Thoracic aorta (tissue), 1 donor: ENCODE data around the gene KDM4A.

DNA sequence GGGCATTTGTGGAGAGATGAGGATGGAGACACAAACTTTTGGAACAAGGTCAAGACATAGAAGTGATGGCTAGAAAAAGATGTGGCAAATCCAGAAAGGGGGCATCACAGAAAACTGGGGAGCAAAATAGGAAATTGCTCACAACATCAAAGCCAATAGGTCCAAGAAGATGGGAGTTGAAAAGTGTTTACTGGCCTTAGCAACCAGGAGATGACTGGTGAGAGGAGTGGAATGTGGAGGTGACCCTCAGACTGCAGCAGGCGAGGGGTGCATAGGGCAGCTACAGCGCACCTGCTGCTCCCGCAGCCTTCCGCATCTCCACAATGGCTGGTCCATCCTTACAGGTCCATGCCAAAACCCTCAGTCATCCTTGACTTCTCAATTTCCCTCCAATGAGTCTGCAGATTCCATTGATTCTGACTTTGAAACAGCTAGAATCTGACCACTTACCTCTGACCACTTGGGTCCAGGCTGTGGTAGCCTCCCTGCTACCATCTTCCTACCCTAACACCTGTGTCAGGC, 22.3 kb downstream of the CLDN19 start:
- RAMPAGE, long total RNA = no peak

- RAMPAGE, long total RNA = no peak
Measured at GRCh38 chr1:42745309-42745706, 5.3 kb upstream of the CLDN19 start.

DNA sequence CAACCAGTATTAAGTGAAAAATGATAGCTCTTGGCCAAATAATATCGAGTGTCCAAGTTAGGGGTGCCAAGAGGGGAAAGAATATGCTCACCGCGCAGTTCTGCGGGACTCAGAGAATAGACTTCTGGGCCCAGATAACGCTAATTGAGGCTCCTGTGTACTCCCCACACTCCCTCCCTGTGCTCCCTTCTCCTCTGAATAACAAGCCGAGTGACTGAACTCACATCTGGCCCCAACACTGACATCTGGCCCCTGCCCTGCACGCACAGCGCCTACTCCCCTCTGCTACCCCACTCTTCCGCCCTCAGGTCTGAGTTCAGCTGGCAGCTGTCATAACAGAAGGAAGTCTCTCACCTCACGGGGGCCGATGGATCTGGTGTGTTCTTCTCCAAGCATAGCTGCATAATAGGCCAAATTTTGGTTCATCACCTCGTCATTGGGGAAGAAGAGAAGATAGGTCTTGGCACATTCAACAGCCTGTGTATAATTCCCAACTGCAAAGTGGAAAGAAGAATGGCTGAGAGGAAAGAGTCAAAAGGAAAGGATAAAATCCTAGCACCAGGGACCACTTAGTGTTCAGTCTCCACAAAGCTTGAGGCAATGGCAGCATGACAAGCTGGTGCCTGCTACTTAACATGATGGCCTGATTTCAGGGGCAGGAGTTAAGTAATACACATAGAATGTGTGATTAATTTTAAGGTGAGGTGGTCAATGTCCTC, 9.2 kb downstream of the P3H1 start:
- RAMPAGE, long total RNA = no peak

DNA sequence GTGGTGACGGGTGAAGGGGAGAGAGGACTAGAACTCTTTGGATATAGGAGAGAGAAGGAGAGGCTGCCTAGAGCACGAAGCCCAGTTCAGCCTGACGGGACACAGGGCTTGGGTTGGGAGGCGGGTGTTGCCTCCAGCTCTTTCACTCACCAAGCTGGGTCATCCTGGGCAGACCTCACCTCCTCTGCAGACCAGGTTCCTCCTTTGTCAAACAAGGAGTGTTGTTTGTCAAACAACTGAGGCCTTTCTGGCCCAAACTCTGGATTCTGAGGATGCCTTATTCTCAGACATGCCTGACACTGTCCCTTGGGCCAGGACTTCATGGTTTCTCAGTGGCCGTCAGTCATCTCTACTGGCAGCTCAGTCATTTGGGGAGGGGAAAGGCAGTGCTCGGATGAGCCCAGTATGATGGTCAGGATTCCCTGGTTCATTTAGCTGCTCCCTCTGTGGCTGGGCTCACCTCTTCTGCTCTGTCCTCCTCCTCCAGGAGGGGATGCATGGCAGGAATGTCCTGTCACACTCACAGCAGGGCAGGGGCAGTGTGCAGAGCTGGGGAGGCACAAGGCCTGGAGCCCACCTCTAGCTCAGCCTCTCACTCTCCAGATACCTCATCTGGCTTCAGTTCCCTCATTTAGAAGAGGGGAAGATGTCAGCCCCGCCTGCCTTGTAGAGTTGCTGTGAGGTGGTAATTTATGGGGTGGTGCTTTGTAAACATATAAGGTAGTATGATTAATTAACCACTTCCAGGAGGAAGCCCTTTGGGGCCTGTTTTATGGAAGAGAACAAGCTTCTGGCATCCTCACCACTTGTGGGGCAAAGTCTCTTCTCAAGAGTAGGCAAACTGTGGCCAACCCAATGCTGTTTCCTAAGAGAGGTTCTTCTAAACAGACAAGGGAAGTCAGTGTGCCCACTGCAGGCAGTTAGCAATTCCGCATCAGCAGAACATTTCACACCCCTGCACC, 20.6 kb downstream of the SLC2A1 start:
- RAMPAGE, long total RNA = no peak

DNA sequence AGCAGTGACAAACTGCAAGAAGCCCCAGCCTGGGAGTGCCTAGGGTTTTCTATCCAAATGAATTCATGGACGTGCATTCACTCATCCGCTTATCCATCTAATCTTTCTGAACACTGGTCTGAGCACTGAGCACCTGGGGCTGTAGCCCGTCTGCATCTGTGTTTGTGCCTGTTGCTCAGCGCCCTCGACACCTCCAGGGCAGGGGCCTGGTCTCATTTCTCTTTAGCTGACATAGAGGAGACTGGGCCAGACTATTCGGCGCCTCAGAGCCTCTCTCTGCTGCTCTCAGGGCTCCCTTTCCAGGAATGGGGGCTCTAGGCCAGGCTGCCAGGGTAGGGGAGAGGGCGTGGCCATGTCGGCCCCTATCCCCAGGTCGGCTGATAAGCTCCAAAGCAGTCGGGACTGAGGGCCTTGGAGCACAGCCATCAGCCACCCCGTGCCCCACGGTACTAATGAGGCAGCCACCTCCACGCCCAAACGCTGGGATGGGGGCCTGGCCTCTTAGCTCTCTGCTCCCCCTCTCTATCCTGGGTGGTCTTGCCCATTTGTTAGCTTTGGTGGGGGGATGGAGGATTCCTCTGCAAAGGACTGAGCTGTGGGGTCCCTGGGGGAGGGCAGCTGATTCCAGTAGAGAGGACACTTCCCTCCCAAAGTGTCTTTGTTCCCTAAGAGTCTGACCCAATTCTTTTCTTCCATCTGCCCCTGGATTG, 47.2 kb upstream of the SLC2A1 start:
- RAMPAGE, long total RNA = no peak

DNA sequence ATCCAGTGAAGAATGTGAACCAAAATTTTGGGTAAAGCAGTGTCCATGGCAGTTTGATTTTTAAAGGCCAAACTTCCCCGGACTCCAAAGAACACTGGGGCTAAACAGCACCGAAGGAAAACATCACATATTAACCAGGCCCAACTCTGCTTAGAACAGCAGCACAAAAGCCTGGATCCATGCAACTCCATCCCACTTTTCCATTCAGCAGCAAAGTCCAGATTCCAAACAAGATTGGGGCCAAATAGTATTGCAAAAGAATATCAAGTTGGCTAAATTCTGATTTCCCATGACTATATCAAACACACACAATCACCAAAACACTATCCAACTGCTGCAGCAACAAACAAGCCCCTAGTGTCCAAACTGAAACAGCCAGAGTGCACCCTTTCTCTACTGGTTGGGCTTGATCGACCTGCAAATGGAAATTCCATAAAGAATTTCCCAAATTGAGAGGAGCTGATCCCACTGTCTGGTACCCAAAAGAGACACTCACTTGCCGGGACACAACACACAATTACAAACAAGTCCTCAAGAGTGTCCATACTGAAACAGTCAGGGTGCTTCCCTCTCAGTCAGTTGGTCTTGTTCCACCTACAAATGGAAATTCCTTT, 19.4 kb upstream of the TMEM125 start:
- RAMPAGE, long total RNA = no peak

- RAMPAGE, long total RNA = no peak
Measured at GRCh38 chr1:43283932-43284421, 1.4 kb downstream of the C1orf210 start.

DNA sequence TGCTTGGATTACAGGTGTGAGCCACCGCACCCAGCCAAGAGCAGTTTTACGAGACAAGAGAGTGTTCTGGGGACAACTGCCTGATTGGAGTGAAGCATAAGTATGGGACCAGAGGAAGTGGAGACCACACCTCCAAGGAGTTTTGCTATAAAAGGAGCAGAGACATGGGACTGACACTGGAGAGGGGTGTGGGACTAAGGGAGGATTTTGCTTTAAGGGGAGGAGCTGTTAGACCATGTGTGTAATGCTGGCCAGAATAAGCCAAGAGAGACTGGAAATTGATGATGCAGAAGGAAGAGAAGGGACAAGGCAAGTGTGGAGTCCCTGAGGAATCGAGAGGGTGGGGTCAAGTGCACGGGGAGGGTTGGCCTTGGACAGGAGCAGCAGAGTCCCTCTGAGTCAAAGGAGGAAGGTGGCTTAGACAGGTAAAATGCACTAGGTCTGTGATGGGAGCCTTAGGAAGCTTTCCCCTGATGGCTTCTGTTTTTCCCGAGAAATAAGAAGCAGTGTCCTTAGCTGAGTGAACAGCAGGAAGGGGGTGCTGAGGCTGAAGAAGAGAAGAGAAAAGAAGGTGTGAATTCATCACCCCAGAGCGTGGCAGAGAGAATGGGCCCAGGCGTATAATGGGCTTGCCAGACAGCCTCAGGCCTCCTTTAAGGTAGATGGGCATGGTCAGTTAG, 5.0 kb upstream of the C1orf210 start:
- RAMPAGE, long total RNA = no peak

GRCh38 chr1:43294275-43294964, 6.4 kb upstream of the TIE1 start:
- RAMPAGE, long total RNA = no peak

DNA sequence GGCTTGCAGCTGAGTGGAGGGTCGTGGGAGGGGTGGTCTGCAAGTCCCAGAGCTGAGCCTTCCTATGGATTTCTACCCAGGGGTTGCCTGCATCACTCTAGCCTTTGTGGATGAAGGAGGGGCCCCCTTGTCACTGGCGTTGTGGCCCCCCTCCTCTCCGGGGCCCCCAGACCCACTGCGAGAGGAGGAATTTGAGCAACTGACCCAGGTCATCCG, 14.3 kb downstream of the HYI start:
- RAMPAGE, long total RNA = no peak

DNA sequence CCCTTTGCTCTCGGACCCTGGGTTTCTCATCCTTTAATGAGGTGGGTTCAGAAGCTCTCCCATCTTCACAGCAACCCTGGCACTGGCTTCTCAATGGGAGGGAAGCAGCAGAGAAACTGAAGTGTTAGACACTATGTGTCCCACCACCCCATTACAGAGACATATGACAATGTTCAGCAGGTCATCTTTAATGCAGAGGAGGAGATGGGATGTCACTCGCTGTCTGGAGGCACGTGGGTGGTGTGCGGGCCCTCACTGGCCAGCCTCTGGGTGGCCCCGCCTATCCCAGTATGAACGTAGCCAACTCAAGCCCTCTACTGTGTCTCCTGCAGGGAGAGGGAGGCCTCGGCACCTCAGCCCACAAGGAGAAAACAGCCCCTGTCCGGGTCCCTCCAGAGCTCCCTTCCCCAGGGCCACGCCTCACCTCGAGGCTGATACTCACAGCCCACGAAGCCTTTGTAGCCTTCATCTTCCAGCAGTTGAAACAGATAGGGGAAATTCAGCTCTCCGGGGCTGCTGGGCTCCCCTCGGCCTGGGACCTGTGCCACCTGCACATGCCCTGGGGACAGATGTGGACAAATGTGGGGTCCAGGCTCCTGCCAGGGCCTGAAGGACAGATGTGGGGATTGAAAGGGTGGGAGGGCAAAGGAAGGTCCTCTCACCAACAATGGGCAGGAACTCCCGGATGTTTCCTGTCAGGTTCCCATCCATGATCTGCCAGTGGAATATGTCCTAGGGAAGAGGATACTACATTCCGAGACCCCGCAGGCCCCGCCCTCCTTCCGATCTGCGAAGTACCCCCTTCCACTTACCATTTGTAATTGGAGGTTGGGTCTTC, 2.5 kb downstream of the HYI start:
- RAMPAGE, long total RNA = no peak

- RAMPAGE, long total RNA = no peak
Measured at GRCh38 chr1:43534720-43535114, 4.0 kb downstream of the PTPRF start.

DNA sequence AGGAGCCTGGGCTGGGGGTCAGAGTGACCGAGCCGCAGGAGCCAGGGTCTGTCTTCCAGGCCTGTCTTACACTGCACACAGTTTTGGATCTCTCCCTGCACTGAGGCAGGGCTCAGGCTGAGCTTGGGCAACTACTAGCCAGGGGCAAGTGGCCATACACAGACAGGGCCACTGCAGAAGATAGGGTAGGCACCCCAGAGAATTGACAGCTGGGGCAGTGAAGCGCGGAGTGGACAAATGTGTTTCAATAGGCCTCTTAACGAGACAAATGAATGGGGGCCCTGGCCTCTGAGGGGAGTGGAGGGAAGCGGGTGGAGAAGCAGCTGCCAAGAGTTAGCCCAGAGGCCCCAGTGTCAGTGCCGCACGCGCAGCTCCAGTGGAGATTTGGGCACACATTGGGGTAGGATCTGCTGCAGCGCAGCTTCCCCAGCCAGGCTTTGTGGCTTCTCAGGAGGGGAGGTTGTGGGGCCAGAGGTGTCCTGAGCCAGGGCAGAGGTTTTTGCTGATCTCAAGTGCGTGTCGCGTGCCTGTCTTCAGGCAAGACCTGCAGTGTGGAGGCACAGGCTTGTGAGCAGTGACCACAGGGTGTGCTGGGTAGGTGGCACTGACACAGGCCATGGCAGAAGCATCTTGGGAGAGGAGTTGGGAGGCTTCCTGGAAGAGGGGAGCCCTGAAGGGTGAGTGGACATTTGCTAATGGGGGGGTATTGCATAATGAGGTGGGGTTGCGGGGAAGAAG, 16.9 kb downstream of the PTPRF start:
- RAMPAGE, long total RNA = no peak

GRCh38 chr1:43596173-43597008, 53.6 kb upstream of the KDM4A start:
- RAMPAGE, long total RNA = no peak

DNA sequence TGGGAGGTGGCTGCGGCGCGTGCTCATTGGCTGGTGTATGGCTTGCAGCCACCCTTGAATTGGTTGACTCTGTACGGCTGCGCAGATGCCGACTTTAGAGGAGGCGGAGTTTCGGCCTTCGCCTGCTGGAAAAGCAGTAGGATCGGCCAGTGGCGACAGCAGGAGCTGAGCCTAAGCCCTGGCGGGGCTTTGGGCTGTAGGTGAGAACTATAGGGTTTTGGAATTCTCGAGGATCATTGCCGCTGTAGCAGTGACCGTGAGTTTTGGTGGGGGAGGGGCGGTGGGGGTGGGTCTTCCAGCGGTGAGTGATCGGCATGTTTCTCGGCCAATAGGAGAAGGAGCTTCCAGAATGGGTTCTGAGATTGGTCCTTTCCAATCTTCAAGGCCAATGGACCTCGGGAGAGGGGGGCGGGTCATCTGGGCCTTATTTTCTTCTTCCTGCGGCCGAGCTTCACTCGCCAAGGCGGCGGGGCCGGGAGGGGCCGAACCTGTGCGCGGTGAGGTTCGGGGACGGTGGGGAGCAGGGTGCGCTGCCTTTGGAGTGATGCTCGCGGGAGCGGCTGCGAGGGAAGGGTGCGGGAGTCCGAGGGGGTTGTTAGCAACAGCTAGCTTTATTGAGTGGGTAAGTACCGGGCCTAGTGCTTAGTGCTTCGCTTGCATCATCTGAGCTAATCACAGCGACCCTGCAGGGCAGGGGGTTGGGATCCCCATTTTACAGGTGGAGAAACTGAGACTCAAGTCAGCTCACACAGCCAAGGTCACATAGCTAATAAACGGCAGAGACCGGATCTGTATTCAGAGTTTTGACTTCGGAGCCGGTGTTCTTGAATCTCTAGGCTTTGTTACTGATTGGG, at the start of gene KDM4A:
KDM4A (plus strand) TSS at position 97 of the 854 bp plus-strand sequence.
- RAMPAGE, long total RNA = start-site peak on the plus strand centred at position 100 of the sequence, 57 bp wide, 207 reads; start-site peak on the plus strand centred at position 430 of the sequence, 51 bp wide, 17 reads

DNA sequence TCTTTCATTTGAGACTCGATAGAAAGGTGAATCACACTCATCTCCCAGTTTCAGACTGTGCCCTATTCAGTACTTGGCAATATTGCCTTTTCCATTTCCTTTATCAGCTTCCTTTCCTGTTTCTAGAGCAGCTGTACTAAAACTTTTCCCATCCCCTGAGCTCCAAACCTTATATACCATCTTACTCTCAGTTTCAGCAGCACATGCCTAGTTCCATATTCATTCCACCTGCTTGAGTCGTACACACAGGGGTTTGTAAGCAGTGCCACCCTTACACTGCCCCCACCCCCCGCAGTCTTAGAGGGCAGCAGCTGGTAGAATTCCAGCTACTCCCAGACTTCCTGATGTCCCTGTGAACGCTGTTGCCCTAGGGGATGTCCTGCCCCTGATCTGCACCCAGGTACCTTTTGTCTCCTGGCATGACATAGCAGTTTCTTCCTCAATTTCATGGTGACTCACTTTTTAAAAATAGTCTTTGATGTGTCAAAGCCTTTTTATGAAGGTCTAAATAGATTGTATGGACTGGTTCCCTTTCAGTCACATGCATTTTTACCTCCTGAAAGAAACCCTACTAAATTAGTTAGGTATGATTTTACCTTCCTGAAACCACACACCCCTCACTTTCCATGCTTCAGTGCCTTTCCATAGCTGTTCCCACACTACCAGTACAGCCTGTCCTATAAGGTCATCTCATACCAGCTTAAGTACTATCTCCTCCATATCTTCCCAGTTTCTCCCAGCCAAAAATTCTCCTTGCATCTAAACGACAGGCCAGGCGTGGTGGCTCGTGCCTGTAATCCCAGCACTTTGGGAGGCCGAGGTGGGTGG, 76.3 kb downstream of the ST3GAL3 start:
- RAMPAGE, long total RNA = no peak

- RAMPAGE, long total RNA = no peak
Measured at GRCh38 chr1:43872328-43872943, 61.2 kb upstream of the ARTN start.

DNA sequence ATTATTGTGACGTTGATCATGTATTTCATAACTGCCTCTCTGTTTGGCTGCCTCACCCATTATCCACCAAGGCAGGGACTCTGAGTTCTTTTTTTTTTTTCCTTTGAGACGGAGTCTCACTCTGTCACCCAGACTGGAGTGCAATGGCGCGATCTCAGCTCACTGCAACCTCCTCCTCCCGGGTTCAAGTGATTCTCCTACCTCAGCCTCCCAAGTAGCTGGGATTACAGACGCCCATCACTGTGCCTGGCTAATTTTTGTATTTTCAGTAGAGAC, 52.7 kb upstream of the ARTN start:
- RAMPAGE, long total RNA = no peak

DNA sequence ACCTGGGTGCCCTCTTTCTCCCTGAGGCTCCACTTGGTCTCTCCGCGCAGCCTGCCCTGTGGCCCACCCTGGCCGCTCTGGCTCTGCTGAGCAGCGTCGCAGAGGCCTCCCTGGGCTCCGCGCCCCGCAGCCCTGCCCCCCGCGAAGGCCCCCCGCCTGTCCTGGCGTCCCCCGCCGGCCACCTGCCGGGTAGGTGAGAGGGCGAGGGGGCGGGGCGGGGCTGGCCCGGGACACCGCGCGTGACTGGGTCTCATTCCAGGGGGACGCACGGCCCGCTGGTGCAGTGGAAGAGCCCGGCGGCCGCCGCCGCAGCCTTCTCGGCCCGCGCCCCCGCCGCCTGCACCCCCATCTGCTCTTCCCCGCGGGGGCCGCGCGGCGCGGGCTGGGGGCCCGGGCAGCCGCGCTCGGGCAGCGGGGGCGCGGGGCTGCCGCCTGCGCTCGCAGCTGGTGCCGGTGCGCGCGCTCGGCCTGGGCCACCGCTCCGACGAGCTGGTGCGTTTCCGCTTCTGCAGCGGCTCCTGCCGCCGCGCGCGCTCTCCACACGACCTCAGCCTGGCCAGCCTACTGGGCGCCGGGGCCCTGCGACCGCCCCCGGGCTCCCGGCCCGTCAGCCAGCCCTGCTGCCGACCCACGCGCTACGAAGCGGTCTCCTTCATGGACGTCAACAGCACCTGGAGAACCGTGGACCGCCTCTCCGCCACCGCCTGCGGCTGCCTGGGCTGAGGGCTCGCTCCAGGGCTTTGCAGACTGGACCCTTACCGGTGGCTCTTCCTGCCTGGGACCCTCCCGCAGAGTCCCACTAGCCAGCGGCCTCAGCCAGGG, 2.7 kb downstream of the ARTN start:
- RAMPAGE, long total RNA = no peak

GRCh38 chr1:43997140-43997956, 5.9 kb downstream of the CCDC24 start:
- RAMPAGE, long total RNA = no peak